Diencephalon (tissue), 2 donors: ENCODE measurements around the genes REG3G and ELMOD3.

DNA sequence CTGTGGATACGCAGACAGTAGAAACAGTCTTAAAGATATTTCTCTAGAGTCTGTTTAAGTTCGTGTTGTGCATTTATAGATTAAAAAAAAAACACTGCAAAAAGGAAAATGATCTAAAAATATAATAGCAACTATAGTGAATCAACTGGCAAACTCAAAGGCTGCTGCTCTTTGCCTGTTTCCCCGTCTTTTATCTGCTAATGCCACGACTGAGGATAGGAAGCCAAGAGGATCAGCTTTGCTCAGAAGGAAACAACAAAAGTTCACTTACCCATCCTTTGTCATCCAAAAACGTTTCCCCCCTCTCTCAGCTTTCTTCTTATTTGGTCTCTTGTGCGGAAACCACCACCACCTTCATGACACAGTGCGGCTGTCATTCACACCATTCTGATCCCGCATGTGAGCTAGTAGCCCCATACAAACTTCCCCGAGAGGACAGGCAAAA is 757 bp downstream of the LRRTM4 start:
- RAMPAGE, long total RNA = no peak

GRCh38 chr2:78779484-78780108 is 245.9 kb upstream of the REG3G start:
- RAMPAGE, long total RNA = no peak

- RAMPAGE, long total RNA = no peak
Measured at GRCh38 chr2:79025478-79025871, at the start of gene REG3G. REG3G (plus strand) TSS chr2:79025702.

- RAMPAGE, long total RNA = no peak
Measured at GRCh38 chr2:79863072-79863612, 350.3 kb downstream of the CTNNA2 start.

- RAMPAGE, long total RNA = no peak
Measured at GRCh38 chr2:81734784-81735181, 1430.2 kb upstream of the LRRTM1 start.

GRCh38 chr2:84457080-84457623 is 1.9 kb downstream of the SUCLG1 start:
- RAMPAGE, long total RNA = no peak

GRCh38 chr2:84459402-84459691 is 267 bp upstream of the SUCLG1 start:
- RAMPAGE, long total RNA = no peak

- RAMPAGE, long total RNA = no peak
Measured at GRCh38 chr2:84823984-84824393, 56.9 kb downstream of the TRABD2A start.

- RAMPAGE, long total RNA = no peak
Measured at GRCh38 chr2:84986650-84987833, 16.1 kb downstream of the KCMF1 start.

GRCh38 chr2:85257541-85258159 is 70.1 kb downstream of the TGOLN2 start:
- RAMPAGE, long total RNA = no peak

GRCh38 chr2:85305024-85305685 is 22.6 kb downstream of the TGOLN2 start:
- RAMPAGE, long total RNA = no peak

DNA sequence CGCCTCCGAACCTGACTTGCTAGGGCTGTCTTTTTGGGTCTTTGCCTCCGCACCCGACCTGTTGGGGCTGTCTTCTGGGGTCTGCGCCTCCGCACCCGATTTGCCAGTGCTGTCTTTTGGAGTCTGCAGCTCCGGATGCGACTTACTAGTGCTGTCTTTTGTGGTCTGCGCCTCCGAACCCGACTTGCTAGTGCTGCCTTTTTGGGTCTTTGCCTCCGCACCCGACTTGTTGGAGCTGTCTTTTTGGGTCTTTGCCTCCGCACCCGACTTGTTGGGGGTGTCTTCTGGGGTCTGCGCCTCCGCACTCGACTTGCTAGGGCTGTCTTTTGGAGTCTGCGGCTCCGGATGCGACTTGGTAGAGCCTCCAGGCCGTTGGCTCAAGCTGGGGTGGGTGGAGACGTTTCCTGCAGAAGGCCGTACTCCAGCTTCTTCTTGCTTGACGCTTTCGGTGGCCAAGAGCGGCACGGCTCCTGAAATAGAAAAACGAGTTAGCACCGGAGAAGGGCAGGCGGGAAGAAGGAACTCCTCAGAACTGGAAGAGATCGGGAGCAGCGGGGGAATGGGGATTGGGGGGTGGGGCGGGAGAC is 480 bp downstream of the TGOLN2 start:
- RAMPAGE, long total RNA = no peak

DNA sequence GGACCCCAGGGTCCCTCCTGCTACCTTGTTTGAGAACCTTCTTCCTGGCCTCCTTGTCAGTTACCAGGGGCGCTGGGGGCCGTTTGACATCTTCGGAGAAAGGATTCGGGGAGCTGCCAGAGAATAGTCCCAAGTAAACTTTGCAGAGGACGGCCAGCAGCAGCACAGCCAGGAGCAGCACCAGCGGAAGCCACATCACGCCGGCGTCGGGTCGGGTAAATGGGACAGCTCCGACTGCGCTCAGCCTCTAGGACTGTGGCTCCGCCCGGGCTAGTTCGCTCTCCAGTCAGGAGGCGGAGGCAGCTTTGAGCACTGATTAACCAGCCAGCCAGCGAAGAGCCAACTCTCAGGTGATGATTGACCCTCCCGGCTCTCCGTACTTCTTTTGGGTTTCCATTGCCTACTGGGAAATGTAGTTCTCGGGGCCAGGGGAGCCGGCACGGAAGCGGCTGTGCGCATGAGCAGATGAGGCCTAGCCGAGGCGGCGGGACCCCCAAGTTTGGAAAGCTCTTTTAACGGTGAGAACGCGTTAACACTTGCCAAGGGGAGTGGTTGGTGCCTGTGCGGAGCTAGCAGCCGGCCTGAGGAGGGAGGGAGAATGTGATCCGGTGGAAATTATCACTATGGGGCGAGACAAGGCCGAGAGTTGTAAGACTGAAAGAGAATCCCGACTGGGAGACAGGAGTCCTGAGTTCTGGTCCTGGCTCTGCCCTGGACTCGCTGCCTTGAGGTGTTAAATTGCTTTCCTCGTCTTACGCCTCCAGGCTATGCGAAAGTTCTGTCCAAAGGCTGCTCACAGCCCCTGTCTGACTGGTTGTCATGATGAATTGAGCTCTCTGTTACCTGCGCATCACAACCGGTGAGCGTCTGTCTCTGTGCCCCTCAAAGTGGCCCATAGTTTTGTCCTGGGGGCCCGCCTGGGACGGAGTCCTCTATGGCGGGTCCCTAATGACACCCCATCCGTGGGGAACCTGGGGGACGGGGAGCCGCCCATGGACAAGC is at the start of gene ELMOD3:
Gene ELMOD3, plus strand, starts transcription at position 458 of the 1,002 bp plus-strand sequence.
- RAMPAGE, long total RNA = start-site peak on the plus strand centred at position 462 of the sequence, 17 bp wide, 152 and 118 reads in 2 replicates

GRCh38 chr2:85376744-85377099 is 22.2 kb downstream of the ELMOD3 start:
- RAMPAGE, long total RNA = no peak

- RAMPAGE, long total RNA = no peak
Measured at GRCh38 chr2:85475943-85476451, 57.5 kb downstream of the SH2D6 start.

DNA sequence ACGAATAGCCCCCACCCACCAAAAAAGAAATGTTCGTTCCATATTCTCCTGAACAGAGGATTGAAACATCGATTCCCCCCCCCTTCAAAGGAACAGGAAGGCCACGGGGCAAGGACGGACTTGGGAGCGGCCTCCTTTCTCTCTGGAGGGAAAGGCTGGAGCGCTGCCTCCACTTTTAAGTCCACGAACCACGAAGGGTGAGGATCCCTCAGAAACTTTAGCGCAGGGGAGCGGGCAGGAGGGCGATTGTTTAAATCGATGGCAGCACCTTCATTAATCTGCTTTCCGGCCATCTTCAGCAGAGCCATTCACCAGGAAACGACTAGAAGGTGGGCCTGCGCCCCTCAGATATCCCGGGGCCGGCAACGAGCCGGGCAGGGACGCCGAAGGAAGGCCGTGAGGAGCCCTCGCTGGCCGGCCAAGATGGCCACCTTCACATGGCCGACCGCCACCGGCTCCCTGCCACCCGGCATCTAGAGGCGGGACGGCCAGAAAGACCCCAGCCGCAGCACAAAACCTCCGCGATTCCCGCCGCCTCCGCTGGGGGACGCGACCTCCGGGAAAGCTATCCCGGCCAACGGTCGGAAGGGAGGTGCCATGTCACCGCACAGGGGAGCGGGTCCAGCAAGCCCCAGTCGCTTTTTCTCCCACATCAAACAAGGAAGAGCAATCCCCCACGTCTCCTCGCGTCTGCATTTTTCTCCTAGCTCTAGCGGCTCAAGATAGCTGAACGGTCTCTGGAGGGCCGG is 559 bp upstream of the MAT2A start:
- RAMPAGE, long total RNA = no peak

DNA sequence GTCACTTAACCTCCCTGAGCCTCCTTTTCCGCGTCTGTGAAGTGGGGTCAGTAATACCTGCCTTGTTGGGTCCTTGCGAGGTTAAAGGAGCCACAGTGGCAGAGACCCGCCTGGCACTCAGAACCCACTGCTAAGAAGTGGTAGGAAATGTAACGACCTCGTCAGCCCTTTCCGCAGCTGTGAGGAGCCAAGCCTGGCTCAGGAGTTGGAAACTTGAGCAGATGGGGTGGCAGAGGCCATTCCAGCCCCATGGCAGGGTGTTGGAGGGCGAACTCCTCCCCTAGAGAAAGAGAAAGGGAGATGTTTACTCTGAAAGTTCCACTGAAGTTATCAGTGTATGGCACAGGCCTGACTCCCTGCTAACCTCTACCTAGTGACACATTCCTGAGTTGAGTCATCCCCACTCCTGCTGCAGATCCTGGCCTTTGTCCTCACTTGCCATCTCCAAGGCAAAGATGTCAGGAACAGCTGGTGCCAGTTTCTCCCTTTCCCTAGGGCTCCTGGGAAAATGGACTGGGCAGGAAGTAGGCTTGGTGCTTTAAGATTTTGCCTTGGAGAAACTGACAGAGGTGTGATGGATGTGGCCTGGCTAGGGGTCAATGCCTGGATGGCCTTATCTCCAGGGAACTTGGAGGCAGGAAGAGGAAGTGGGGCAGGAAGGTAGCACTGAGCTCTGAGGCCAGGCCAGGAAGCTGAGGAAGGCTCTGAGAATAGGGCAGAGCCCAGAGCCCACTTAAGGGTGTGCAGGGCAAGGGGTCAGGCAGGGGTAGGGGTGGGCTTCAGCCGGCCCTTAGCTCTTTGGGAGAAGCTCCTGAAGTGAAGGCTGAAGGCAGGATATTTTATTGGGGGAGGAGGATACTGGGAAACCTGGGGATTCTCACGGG is 835 bp downstream of the VAMP5 start:
- RAMPAGE, long total RNA = no peak

- RAMPAGE, long total RNA = no peak
Measured at GRCh38 chr2:85596354-85597150, 1.0 kb downstream of the RNF181 start.

DNA sequence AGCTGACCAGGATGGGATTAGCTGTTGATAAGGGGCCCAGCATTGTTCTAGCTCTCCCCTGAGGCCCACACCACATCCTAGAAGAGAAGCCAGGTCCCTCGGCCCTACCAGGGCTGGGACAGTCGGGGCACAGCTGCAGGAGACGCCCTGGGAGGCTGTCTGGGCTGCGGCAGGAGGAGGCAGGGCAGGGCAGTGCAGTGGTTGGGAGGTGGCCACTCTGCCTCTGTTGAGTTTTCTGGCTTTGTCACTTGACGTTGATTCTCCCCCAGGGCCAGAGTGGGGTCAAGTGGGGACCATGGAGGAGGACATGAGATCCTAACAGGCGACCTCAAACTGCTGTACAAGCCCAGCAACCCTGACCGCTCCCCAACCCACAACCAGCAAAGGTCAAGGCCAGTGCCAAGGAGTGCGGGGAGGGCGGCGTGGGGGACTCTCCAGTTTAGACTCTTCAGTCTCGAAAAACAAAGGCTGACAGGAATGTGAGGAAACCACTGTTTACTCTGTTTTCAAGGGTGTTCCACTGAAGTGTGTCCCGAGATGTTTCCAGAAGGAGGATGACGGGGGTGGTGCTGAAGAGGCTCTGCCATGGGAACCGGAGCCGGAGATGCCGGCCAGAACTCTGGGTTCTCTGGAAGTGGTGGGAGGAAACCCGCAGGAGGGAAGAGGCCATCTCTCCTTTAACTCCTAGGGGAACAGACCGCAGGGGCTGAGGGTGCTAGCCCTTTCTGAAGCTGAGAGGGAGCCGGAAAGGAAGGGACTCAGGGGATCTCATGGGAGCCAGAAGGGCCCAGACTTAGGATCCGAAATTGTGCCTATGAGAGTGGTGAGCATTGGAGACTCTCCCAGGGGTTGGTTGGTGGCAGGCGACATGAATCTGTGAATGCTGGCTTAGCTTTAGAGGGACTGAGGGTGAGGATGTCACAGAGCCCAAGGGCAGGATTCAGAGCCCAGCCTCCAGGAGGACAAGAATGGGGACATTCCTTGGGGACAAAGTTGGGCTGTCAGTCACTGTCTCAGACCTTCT is 17.1 kb downstream of the GNLY start:
- RAMPAGE, long total RNA = no peak

GRCh38 chr2:85722491-85722928 is 28.4 kb downstream of the GNLY start:
- RAMPAGE, long total RNA = no peak